ENCODE results near the gene CPT1C.

- RRBS: no CpG with 5 or more reads among the region's 28 CpGs
Measured at GRCh38 chr19:49475722-49476665, 2.0 kb downstream of the FLT3LG start.

- RRBS: no CpG with 5 or more reads among the region's 7 CpGs
Measured at GRCh38 chr19:49546821-49547401, 19.1 kb downstream of the RCN3 start.

GRCh38 chr19:49678271-49678867 lies 1.3 kb downstream of the PRMT1 start:
- RRBS: no CpG with 5 or more reads among the region's 10 CpGs

DNA sequence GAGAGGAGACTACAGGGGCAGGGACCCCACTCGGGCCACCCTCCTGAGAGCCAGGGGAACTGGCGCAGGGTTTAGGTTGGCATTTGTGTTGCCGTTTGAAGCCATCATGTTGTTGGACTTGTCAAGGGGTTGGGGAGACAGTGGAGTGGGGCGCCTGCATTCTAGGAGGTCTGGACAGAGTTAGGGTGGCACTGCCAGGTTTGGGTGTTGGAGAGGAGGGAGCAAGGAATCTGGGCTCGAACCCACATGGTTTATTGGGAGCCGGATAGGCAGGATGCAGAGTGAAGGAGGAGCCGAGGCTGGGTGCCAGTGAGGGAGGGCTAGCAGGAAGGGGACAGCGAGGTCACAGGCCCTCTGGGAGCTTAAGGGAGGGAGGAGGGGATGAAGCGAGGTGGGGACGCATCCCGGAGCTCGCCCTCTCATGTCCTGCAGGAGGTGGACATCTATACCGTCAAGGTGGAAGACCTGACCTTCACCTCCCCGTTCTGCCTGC lies 3.7 kb upstream of the ADM5 start:
- RRBS: no CpG with 5 or more reads among the region's 14 CpGs

GRCh38 chr19:49686154-49686554 lies 3.2 kb upstream of the ADM5 start:
- RRBS: no CpG with 5 or more reads among the region's 21 CpGs

DNA sequence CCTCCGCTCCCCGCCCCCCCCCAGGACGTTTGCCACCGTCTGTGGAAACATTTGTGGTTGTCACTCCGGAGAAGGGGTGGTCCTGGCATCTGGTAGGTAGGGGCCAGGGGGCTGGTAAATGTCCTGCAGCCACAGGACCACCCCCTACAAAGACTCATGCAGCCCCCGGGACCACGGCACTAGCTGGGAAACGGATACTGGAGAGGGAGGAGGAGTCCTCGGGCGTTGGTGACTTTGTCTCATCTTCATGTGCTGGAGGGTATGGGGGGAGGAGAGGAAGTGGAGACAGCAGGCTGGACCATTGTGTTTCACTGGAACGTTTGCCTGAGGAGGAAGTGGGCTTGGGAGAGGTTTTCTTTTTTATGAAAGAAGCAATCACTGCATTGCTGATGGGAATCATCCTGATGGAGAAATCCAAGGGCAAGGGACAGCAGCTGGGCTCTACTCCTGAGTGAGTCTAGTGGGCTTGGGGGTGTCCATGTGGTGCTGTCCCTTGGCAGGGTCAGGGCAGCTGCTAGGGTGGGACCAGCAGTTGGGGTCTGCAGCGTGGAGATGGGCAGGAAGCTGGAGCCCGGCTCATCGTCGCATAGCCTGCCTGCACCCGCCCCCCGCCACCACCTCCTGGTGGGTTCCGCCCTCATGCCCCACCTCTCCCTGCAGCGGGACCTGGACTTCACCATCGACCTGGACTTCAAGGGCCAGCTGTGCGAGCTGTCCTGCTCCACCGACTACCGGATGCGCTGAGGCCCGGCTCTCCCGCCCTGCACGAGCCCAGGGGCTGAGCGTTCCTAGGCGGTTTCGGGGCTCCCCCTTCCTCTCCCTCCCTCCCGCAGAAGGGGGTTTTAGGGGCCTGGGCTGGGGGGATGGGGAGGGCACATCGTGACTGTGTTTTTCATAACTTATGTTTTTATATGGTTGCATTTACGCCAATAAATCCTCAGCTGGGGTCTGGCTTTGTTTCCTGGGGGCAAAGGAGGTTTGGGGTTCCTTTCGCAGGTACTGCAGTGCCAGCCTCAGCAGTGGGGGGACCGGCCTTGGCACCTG lies 1.6 kb upstream of the ADM5 start:
- RRBS: 68% methylated on average over 2 of the region's 35 CpGs

- RRBS: 1% methylated on average over 28 of the region's 55 CpGs
Measured at GRCh38 chr19:49690848-49691742, at the start of gene CPT1C. Gene CPT1C, plus strand, starts transcription at chr19:49691116.

- RRBS: no CpG with 5 or more reads among the region's 17 CpGs
Measured at GRCh38 chr19:49761672-49762386, 1.3 kb downstream of the TSKS start.

GRCh38 chr19:49769122-49769905 lies 2.5 kb downstream of the AP2A1 start:
- RRBS: no CpG with 5 or more reads among the region's 14 CpGs

DNA sequence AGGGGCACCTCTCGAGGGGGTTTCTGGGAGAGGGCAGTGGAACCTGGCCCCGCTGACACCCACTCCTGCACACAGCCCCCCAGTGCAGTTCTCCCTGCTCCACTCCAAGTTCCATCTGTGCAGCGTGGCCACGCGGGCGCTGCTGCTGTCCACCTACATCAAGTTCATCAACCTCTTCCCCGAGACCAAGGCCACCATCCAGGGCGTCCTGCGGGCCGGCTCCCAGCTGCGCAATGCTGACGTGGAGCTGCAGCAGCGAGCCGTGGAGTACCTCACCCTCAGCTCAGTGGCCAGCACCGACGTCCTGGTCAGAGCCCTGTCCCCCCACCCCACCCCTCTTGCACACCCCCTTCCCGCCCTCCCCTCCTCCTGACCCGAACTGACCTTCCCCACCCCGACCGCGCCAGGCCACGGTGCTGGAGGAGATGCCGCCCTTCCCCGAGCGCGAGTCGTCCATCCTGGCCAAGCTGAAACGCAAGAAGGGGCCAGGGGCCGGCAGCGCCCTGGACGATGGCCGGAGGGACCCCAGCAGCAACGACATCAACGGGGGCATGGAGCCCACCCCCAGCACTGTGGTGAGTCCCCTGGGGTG lies 11.7 kb downstream of the FUZ start:
- RRBS: 21% methylated on average over 3 of the region's 34 CpGs

GRCh38 chr19:49808550-49809689 lies 4.2 kb downstream of the FUZ start:
- RRBS: 2% methylated on average over 25 of the region's 77 CpGs

- RRBS: 1% methylated on average over 31 of the region's 109 CpGs
Measured at GRCh38 chr19:49850392-49851374, 16.7 kb downstream of the PNKP start.

GRCh38 chr19:49856401-49857109 lies 10.8 kb downstream of the PNKP start:
- RRBS: no CpG with 5 or more reads among the region's 26 CpGs

GRCh38 chr19:49921614-49922451 lies 7.2 kb upstream of the ATF5 start:
- RRBS: no CpG with 5 or more reads among the region's 23 CpGs

DNA sequence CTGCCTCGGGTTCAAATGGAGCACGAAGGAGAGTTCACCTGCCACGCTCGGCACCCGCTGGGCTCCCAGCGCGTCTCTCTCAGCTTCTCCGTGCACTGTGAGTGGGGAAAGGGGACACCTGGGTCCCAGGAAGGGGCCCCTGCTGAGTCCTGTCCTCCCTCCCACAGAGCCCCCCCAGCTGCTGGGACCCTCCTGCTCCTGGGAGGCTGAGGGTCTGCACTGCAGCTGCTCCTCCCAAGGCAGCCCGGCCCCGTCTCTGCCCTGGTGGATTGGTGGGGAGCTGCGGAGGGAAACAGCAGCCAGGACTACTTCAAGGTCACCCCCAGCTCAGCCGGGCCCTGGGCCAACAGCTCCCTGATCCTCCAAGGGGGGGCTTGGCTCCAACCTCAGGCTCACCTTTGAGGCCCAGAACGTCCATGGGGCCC lies 11.0 kb upstream of the SIGLEC11 start:
- RRBS: 5% methylated on average over 2 of the region's 13 CpGs

DNA sequence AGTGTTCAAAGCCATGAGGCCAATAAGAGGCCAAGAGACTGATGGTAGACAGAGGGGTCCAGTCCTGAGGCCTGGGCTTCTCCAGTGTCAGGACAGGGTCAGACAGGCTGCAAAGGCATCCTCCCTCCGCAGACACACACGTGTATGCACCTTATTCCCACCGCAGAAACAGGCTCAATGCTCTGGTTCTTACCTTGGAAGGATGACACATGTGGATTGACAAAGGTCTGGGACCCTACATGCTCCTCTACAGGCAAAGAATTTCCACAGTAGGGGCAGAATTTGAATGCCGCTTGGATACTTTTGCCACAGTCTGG lies 9.4 kb downstream of the VRK3 start:
- RRBS: no CpG with 5 or more reads among the region's 4 CpGs

- RRBS: no CpG with 5 or more reads among the region's 19 CpGs
Measured at GRCh38 chr19:50049809-50050727, 24.3 kb downstream of the ZNF473 start.

DNA sequence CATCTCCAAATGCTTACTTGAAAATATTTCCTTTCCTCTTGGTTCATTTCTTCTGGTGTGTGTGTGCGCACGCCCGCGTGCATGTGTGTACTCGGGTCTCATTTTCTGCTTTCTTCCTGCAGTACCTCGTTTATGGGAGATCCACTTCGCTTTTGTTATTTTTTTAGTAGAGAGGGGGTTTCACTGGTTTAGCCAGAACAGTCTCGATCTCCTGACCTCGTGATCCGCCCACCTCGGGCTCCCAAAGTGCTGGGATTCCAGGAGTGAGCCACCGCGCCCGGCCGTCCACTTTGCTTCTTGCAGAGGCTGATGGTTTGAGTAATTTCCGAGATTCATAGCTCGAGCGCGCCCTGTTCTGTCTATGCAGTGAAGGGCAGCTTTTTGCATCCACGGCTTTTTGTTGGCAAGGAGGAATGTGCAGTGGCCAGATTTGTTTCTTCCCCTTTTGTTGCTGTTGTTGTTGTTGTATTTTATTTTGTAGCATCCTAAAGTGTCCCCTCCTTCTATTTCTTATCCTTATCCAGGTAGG lies 26.0 kb downstream of the IZUMO2 start:
- RRBS: no CpG with 5 or more reads among the region's 20 CpGs

GRCh38 chr19:50167209-50167879 lies 4.3 kb upstream of the IZUMO2 start:
- RRBS: no CpG with 5 or more reads among the region's 21 CpGs

Data from retinal pigment epithelial cell (primary cell).